Breast epithelium (tissue), 2 donors: ENCODE measurements around the gene RAB22A.

DNA sequence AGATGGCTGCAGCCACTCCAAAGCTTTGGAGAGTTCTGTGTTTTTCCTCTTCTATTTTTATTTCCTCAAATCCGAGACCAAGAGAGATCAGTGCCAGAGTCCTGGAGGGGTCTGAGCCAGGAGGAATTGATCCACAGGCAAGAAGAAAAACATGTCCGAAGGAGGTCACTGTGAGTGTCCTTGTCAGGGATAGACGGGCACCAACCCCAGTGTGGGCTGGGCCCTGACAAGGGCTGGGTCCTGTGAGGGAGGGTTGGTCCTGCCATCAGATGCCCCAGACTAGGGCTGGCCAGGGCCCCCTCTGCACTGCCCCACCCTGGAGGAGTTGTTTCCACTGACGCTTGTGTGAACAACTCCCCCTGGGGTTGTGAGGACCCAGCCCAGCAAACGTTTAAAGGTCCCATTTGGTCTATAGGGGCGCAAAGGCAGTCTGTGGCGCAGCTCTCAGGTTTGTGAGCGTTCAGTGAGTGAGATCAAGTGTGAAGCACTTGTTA is 104.2 kb downstream of the BMP7 start:
- PRO-cap: no peak
- RAMPAGE, long total RNA, 2 experiments: no peak in any of the 2 experiments

DNA sequence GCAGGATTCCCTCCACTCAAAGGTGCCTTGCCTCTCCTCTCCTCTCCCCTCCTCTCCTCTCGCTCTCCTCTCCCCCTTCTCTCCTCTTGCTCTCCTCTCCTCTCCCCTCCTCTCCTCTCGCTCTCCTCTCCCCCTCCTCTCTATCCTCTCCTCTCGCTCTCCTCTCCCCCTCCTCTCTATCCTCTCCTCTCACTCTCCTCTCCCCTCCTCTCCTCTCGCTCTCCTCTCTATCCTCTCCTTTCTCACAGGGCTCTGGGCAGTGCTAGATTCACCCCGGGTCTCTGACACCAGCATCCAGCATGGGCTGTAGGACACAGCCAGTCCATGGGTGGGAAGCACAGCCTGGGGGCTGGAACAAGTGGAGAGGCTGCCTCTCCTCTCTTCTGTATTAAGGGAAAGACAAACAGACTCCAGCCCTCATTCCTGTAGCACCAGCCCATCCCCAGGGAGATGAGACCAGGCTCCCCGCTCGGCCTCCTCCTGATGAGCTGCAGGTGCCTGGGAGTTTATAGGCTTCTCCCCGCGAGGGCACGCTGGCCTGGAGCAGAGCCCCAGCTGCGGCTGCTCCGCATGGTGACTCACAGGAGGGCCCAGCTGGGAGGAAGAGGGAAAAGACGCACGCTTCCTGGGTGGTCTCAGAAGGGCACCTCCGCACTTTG is 68.3 kb downstream of the BMP7 start:
- PRO-cap: no peak
- RAMPAGE, long total RNA, 2 experiments: no peak in any of the 2 experiments

DNA sequence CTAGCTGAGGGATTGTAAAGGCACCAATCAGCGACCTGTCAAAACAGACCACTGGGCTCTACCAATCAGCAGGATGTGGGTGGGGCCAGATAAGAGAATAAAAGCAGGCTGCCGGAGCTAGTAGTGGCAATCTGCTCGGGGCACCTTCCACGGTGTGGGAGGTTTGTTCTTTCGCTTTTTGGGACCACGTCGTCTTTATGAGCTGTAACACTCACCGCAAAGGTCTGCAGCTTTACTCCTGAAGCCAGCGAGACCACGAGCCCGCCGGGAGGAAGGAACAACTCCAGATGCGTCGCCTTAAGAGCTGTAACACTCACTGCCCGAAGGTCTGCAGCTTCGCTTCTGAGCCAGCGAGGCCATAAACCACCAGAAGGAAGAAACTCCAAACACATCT is 1.9 kb upstream of the RAE1 start:
- PRO-cap: no peak
- RAMPAGE, long total RNA, 2 experiments: no peak in any of the 2 experiments

- PRO-cap: no peak
- RAMPAGE, long total RNA, 2 experiments: no peak in any of the 2 experiments
These were observed 44.5 kb downstream of the RBM38 start for GRCh38 chr20:57435414-57436284.

DNA sequence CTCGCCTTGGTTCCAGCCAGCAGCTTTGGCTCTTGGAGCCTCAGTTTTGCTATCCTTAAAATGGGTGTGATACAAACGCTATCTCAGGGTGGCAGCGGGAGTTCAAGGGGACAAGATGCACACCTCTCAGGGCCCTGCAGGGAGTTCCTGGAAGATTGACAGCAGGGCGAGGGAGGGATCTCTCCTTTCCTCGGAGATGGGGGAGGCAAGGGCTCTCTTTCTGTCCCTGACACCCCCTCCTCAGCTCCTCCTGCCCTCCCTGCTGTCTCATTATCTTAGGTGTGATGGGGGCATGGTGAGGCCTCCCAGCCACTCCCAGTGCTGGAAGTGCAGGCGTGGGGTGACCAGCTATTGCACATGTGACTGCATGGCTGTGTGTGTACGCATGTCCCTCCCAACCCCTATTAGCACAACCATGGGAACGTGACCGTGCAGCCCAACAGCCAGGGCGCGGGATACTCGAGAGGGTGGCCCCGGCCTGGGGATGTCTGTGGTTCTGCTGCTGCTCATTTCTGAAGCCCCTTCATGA is 50.8 kb downstream of the RBM38 start:
- PRO-cap: no peak
- RAMPAGE, long total RNA, 2 experiments: no peak in any of the 2 experiments

GRCh38 chr20:57450092-57450929 is 59.1 kb downstream of the RBM38 start:
- PRO-cap: no peak
- RAMPAGE, long total RNA, 2 experiments: no peak in any of the 2 experiments

DNA sequence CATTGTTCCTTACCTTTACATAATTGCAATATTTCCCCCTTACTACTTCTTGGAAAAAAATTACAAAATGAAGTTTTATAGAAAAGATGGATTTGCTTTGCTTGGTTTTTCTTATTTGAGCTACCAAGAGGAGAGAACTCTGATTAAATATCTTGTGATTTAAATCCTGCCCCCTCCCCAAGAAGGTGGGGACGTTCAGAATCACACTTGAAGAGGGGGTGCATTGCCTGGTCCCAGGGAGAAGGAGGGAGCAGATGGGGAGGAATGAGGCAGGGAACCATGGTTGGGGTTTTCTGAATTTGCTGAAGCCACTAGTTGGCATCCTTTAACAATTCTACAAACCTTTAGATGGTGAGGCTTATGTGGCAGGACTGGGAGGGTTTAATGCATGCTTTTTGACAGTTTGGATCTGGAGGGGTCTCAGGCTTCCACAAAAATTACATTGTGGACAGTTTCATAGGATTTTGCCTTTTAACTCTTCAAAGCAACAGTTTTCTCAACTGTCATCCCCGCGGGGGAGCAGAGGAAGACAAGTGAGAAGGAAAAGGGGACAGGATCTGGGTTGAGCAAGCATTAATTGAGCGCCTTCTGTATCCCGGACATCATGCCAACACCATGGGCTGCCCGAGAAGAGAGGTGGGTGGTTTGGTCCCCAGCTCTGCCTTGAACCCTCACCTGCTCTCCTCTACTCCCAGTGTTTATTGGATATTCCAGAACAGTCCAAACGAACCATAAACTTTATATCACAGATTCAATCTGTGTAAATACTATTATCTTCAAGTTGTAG is 5.7 kb downstream of the PCK1 start:
- PRO-cap: no peak
- RAMPAGE, long total RNA, 2 experiments: no peak in any of the 2 experiments

- PRO-cap: no peak
- RAMPAGE, long total RNA, 2 experiments: no peak in any of the 2 experiments
These were observed 9.2 kb upstream of the ZBP1 start for GRCh38 chr20:57629337-57629901.

GRCh38 chr20:57710871-57711625 is 1.2 kb upstream of the PMEPA1 start:
- PRO-cap: no peak
- RAMPAGE, long total RNA, 2 experiments: no peak in any of the 2 experiments

GRCh38 chr20:57802308-57802507 is 92.4 kb upstream of the PMEPA1 start:
- PRO-cap: no peak
- RAMPAGE, long total RNA, 2 experiments: no peak in any of the 2 experiments

GRCh38 chr20:58046241-58046769 is 104.4 kb upstream of the C20orf85 start:
- PRO-cap: no peak
- RAMPAGE, long total RNA, 2 experiments: no peak in any of the 2 experiments

DNA sequence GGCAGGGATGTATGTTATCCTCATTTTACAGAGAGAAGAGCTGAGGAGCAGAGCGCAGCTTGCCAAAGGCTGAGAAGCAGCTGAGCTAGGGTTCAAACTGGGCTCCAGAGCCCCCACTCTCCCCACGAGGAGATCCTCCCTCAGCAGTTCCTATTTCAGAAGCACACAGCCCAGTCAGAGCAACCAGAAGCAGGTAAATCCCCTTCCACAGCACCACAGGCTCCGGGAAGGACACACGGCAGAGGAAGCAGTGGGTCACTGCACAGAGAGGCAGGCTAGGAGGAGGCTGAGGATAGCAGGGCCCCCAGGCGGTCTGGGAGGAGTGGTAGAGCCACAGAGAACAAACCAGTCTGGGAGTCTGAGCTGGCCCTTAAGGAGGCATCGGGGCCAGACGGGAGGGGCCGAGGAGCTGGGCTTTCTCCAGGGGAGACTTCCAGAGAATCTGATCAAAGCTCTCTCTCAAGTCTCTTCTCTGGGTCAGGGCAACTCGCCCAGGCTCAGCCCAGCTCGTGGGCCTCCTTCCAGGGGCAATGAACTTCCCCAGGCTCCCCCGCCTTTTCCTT is 96.1 kb upstream of the C20orf85 start:
- PRO-cap: no peak
- RAMPAGE, long total RNA, 2 experiments: no peak in any of the 2 experiments

- PRO-cap: no peak
- RAMPAGE, long total RNA, 2 experiments: no peak in any of the 2 experiments
These were observed 10.1 kb downstream of the C20orf85 start for GRCh38 chr20:58160687-58161265.

- PRO-cap: no peak
- RAMPAGE, long total RNA, 2 experiments: no peak in any of the 2 experiments
These were observed 24.2 kb downstream of the C20orf85 start for GRCh38 chr20:58174709-58175577.

DNA sequence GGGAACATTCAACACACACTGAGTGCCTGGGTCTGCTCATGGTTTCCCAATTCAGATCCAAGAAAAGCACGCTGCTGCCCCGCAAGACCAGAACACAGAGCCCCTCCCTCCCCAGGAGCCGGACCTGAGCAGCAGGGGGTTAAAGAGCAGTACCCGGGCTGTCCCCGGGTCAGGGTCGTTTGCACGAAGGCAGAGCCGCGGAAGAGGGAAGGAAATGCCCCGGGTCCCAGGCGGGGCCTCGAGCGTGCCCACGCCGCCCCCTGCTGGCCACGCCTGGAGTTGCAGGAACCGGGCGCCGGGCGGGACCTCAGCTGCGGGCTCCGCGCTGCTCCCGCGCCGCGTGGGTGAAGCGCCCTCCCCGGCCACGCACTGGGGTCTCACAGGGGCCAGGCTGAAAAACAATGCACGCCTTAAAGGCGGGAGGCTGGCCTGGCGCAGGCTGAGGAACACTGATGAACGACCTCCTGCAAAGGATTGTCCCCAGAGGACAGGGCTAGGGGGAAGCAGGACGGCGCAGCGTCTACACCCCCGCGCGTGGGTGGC is 28.8 kb downstream of the C20orf85 start:
- PRO-cap: no peak
- RAMPAGE, long total RNA, 2 experiments: no peak in any of the 2 experiments

GRCh38 chr20:58236888-58237457 is 8.5 kb upstream of the ANKRD60 start:
- PRO-cap: no peak
- RAMPAGE, long total RNA, 2 experiments: no peak in any of the 2 experiments

DNA sequence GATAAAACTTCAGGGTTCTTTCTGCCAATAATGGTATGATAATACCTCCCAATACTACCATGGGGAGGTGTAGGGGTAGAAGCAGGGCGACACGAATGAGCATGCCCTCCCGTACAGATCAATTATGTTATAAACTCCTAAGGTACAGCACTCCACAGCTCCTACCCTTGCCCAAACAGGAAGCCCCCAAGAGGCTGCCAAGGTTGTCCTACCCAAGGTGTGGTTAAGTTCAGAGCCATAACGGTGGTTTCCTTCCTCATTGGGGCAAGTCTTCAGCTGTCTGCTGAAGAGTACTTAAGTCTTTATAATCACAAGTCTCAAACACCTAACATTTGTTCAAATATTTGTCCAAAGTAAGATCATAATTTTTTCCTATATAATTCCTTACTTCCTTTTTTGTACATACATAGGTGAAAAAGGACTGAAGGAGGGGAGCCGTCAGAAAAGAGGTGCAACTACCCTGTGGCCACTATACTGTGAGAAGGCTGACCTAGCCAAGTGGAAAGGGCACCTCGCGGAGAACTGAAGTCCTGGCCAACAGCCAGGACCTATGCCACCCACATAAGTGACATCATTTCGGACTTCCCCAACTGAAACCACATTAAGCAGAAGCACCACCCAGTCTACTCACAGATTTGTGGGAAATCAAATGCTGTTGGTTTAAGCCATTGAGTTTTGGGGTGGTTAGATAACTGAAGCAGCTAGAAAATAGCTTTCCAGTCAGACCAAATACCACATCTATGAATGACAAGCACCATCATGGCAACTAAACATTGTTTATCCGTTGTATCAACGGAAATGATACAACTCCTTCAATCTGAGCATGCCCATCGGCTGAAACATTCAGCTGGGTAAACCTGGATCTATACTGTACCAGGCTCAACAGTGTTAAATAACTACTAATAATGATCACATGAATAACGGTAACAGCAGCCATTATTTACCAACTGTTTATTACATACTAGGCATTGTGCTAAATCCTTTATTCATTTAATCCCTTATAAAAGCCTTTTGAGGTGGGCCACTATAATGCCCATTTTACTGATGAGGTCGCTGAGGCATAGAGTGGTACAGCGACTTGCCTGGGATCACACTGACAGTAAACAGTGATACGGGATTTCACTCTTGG is 2.8 kb upstream of the RAB22A start:
- PRO-cap: no peak
- RAMPAGE, long total RNA, 2 experiments: no peak in any of the 2 experiments

DNA sequence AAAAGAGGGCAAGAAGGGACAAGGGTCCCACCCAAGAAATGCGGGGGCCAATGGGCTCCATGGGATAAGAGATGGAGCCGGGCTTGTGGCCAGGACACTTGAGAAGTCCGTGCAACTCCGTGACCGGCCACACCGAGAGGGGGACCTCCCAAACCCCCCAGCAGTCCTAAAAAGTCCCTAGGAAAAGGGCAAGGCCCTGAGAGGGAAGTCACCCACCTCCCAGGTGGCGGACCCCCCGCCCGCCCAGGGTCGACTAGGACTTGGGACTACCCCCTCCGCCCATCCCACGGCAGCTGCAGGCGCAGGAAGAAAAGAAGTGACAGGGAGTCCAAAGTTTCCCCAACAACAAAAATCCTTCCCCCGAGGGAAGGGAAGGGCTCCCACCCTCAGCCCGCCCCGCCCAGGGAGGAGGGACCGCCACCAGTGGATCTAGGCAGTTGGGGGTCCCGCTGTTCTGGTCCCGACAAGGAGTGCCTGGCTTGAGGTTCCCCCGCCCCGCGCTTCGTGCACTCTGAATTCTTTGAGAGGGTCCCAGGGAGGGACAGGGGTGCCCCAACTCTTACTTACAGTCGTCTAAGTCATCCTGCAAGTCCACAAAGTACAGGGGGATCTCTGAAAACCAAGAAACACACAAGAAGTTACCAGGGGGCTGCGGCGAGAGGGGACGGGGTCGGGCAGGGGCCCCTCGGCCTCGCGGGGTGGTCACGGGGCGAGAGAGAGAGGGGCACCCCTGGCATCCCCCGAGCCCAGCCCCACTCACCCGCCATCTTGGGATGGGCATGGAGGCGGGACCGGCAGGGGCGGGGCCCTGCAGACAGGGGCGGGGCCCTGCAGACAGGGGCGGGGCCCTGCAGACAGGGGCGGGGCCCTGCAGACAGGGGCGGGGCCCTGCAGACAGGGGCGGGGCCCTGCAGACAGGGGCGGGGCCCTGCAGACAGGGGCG is 585 bp upstream of the RAB22A start:
- PRO-cap: bidirectional peak, plus-strand start outside the sequence, minus-strand start at position 770 of the sequence
- RAMPAGE, long total RNA, 2 experiments: start-site peak on the minus strand in 1 of 2 experiments, centred at position 790 of the sequence, 34 reads per replicate

- PRO-cap: bidirectional peak, plus-strand start at chr20:58309736, minus-strand start at chr20:58309428
- RAMPAGE, long total RNA, 2 experiments: no peak in any of the 2 experiments
These were observed at the start of gene RAB22A for GRCh38 chr20:58309602-58310376. Gene RAB22A, plus strand, starts transcription at chr20:58309715.

DNA sequence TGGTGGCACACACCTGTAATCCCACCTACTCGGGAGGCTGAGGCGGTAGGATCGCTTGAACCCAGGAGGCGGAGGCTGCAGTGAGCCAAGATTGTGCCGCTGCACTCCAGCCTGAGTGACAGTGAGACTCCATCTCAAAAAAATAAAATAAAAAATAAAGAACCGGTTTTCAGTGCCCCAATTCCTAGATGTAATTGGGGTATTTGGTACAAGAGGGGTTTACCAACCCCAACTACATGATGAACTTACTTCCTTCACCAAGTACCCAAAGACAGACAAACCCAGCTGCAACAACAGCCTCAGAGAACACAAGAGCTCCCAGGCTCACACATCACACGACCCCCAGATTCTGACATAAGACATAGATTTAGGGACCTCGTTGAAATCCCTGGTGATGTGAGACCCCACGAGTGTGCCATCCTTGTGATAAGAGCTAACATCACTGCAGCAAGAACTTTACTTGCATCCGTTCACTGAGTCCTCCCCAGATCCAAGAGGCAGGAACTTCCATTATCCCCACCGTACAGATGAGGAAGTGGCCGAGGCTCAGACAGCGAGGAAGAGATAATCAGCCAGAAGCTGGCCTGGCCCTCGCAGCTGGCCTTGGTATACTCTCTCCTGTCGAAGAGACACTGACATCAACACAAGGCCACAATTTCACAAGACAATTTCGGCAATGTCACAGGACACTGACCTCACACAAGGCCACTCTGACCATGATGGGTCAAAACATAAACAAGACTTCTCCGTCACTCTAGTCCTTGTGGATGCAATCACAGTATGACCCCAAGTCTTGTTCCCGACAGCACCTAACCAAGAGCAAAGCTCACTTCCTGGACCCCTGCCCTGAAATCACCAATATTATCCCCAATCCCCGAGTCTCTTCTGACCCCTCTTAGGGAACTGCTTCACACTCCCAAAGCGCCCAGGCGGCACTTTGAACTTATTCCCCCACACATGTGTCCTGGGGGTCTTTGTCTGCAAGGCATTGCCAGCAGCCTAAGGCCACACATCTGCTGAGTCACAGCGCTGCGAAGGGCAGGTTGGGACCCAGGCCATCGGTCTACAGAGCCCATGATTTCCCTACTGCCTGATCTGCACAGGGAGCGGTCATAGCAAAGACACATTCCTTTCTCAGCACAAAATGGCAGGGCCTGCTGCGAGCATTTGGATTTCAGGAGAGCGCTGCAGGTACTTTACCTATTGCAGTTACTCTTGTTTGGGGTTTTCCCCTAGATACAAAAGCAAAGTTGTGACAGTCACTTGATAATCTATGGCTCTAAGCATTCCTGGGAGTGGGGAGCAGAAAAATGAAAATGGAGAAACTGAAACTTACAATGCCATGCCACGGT is 14.9 kb upstream of the VAPB start:
- PRO-cap: no peak
- RAMPAGE, long total RNA, 2 experiments: no peak in any of the 2 experiments